CD14-positive monocyte (primary cell): Measurements from ENCODE around the gene AXIN2.

- CAGE, long polyA plus RNA = no peak
These were observed 25.9 kb downstream of the CEP95 start for GRCh38 chr17:64532667-64533024.

DNA sequence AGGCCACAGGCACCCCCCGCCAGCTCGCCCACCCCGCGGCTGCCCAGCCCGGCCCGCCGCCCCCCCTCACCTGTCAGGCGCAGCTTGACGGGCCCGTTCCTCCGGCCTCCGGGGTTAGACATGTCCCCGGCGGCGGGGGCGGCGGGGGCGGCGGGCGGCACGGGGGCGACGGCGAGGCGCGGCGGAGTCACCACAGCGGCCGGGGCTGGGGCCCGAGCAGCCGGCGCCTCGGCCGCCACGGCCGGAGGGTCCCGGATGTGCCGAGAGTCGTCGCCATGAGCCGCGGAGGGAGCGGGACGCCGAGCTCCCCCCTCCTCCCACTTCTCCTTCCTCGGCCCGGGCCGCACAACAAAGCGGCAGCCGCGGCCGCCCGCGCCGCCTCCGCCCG lies 354 bp downstream of the SMURF2 start:
- CAGE, long polyA plus RNA = no peak

GRCh38 chr17:64758454-64758685 lies 96.3 kb upstream of the SMURF2 start:
- CAGE, long polyA plus RNA = no peak

GRCh38 chr17:64781025-64781227 lies 118.8 kb upstream of the SMURF2 start:
- CAGE, long polyA plus RNA = no peak

DNA sequence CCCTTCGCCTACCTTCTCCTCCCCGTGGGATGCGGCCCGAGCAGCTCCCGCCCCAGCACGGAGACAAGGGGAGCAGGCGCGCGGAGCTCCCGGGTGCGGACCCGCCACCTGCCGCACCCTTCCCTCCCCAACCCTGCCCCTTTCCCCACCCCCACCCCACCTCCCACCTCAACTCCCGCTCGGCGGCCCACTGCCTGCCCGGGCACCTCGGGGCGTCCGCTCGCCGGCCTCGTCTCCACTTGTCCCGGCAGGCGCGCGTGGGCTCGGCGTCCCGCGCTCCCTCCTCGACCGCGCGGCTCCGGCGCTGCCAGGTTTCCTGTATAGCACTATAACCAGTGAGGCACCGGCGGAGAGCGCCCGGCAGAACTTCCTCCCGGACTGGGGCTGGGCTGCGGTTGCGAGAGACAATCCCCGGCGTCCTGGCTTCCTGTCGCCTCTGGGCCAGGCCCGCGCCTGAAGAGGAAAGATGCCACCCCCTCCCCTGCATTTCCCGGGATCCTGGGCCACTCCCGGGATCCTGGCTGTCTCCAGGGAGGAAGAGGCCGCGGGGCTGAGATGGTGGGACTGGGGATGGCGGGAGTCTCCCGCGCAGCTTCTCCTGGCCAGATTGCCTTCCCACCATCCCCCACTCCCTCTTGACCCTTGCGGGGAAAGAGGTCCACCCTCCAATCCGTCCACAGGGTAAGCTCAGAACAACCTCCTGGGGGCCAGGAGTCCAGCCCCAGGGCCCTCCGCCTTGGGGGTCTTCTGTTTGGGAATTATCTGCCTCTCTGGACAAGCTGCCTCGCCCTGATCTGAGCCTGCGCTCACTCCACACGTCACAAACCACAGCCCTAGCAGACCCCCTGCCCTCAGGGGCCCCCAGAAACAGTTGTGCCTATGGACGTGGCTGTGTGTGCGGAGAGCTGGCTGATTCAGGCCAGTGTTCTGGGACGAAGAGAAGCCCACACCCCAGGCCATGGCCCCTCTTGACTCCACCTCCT lies 119.4 kb upstream of the SMURF2 start:
- CAGE, long polyA plus RNA = no peak

DNA sequence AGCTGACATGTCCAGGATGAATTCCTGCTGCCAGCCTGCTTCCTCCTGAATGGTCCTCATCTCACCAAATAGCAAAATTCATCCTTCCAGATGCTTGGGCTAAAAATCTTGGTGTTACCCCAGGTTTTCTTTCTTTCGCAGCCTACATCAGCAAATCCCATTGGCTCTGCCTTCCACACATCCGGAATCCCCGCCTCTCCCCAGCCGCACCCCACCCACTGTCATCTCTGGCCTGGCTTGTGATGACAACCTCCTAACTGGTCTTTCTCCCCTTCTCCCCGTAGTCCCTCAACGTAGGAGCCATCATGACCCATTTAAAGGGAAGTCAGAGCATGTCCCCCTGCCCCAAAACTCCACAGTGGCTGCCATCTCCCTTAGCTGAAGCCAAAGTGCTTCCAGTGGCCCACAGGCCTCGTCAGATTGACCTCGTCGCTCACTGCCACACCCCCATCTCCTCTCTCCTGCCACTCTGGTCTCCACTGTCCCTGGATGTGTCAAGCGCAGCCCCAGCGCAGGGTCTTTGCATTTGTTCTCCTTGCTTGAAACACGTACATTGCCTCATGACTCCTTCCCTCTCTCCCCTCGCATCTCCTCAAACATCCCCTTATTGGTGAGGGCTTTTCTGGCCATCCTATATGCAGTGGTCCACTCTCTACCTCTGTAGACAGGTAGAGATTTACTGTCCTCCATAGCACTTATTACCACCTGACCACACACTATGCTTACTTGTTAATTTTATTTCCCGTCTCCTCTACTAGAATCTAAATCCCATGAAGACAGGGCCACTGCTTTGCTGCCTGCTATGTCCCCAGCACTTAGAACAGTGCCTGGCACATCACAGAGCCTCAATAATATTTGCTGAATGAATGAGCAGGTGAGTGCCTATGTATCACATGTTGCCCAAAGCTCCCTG lies 116.9 kb downstream of the LRRC37A3 start:
- CAGE, long polyA plus RNA = no peak

DNA sequence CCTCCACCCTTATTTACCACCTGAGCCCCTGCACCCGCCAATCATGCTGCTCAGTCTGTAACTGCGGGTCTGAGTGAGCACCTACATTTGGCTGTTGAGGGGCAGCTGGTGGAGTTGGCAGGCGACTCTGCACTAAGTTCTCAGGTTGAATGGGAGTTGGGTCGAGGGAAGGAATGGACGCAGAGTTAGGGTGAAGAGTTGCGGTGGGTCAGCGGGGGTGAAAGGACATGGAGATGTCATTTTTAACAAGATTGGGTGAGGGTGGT lies 83.3 kb downstream of the LRRC37A3 start:
- CAGE, long polyA plus RNA = no peak

DNA sequence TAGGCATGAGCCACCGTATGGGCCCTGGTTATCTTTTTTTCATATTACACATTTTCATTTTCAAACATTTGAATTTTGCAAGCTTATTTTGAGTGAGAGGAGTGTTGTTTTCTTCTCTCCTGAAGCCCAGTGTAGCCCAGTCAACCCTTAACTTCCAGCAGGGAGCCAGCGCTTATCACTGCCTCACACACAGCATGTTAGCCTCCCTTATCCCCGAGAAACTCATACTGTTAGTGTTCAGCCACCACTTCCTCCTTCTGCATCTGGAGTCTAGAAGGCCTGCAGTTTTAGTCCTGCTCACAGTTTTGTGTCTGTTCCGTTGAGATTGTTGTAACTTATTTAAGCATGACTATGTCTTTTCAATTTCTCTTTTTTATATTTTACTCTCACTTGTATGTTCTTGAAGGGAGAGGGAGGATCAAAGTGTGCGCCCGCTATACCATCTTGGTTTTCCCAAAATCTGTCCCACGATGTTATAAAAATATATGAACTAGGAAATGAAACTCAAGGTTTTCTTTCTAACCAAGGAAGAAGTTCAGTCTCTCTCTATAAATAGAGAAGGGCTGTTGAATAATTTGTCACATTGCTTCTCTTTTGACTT lies 3.7 kb upstream of the LRRC37A3 start:
- CAGE, long polyA plus RNA = no peak

DNA sequence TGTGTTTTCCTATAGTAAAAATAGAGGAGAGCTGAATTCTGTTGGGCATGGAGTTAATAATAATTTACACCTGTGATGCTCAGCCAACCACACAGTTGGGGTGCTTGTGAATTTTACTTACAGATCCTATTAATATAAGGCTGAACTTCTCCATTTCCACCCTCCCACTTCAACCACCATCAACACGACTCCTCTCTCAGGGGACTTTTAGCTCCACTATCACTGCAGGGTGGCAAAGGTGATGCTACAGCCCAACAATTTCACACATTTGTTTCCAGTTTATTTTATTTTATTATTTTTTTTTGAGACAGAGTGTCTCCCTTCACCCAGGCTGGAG lies 58.1 kb downstream of the GNA13 start:
- CAGE, long polyA plus RNA = no peak

- CAGE, long polyA plus RNA = no peak
These were observed 54.9 kb downstream of the GNA13 start for GRCh38 chr17:65001658-65002032.

DNA sequence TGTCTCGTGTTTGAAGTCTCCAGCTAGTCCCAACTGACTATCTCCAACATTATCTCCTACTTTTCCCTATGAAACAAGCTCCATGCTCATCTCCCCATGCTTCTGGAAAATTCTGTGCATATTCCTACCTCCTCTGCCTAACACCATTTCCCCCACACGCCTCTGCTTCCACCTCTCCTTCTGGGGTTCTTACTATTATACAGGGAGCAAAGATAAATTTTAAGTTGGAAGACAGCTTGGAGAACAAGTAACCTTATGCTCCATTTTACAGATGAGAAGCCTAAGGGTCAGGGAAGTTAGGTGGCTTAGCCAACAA lies 27.4 kb downstream of the GNA13 start:
- CAGE, long polyA plus RNA = no peak

GRCh38 chr17:65038888-65040045 lies 17.3 kb downstream of the GNA13 start:
- CAGE, long polyA plus RNA = no peak

- CAGE, long polyA plus RNA = no peak
These were observed 6.0 kb upstream of the GNA13 start for GRCh38 chr17:65062511-65062965.

GRCh38 chr17:65290589-65291162 lies 153.5 kb downstream of the RGS9 start:
- CAGE, long polyA plus RNA = no peak

DNA sequence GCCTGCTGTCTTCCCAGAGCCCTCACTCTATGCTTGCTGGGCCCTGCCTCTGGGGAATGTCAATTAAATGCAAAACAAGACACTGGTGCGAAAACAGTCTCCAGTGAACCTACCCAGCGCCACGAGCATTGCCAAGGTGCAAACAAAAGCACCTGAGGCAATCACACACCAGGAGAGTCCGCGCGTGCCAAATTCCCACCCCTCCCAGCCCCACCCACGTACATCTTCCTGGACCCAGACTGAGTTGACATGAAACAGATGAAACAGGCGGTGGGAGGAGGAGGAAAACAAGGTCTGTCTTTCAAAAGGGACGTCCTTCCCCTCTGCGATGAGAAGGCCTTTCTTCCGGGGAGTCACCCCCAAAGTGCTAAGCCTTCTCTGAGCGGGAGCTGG lies 200.5 kb downstream of the AXIN2 start:
- CAGE, long polyA plus RNA = no peak

- CAGE, long polyA plus RNA = no peak
These were observed at the start of gene AXIN2 for GRCh38 chr17:65560663-65561728. Gene AXIN2 (minus strand): TSS chr17:65561648.

GRCh38 chr17:65698293-65699220 lies 137.1 kb upstream of the AXIN2 start:
- CAGE, long polyA plus RNA = no peak

- CAGE, long polyA plus RNA = no peak
These were observed 266.3 kb downstream of the CEP112 start for GRCh38 chr17:65925539-65926142.

DNA sequence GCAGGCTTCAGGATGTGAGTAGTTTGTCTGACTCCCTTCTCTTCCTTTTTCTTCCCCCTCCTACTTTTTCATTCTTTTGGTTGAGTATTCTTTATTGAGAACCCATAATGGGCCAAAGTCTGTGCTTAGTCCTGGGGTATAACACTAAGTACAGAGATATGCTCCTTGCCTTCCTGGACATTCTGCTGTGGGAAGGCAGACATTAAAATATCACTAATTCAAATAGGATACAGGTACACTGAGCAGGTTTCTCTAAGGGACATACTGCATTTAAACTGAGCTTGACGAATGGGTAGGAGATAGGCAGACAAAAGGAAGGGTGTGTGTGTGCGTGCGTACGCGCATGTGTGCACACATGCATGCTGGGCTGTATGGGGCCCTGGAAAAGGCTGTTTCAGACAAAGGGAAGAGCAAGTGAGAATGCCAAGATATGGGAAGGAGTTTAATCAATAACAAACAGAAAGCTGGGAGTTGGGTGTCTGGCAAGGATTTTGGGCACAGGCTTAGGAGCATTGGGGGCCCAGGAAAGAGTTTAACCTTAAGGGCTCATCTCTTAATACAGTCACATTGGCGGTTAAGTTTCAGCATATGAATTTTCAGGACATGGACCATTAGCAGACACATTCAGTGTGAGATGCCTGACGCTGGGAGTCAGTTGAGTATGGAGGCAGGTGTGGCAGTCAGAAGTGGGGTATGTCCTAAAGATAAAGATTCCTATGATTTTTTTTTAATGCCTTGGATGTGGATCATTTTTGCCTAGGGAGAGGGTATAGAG lies 196.2 kb downstream of the PRKCA start:
- CAGE, long polyA plus RNA = no peak

DNA sequence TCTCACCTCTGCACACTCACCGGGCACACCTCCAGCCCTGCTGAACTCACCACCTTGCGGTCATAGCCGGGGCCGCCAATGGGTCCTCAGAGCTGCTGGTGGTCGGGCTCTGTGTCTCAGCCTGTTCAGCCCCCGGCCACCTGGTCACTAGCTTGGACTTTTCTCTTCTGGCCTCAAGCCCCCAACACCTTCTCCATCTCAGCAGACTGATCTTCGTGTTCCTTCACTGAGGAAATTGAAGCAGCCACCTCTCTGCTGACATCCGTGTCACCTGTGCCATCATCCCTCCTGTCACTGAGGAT lies 53.5 kb upstream of the CACNG4 start:
- CAGE, long polyA plus RNA = no peak